Diencephalon (tissue), 2 donors: ENCODE measurements around a stretch of chr15.

DNA sequence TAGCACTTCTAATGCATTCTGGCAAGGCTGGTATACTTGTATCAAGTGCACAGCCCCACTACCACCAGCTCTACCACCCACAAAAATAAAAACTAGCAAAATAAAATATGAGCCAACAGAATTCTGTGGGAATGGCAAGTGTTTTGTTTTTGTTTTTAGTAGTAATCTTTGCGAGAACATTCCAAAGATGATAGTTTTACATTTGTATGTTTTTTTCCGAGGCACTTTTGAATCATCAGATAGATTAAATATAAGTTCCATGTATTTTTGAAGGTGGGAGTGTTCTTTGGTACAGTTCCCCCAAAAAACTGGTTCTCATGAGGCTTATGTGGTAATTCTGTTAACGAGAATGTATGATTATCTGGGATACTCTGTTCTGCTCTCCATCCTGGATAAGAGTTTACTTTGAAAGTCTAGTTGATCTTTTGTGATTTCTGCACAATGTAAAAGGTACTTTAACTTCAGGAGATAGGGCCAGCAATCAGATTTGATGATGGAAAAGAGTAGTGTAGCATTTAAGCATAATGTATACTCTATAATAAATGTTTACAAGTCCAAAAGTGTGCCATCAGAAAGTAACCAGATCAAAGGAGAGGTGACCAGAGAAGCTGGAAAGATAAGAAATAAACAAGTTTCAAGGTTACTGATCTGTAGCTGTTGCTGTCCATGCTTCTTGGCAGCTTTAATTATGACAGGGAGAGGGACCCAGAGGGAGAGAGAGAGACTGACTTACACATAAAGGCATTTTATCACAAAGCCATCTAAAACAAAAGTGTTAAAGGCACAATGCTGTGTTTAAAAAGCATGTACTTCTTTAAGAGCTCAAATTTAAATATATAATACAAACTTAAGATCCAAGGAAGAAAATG lies 130.9 kb downstream of the PGPEP1L start:
- RAMPAGE, long total RNA: no peak

DNA sequence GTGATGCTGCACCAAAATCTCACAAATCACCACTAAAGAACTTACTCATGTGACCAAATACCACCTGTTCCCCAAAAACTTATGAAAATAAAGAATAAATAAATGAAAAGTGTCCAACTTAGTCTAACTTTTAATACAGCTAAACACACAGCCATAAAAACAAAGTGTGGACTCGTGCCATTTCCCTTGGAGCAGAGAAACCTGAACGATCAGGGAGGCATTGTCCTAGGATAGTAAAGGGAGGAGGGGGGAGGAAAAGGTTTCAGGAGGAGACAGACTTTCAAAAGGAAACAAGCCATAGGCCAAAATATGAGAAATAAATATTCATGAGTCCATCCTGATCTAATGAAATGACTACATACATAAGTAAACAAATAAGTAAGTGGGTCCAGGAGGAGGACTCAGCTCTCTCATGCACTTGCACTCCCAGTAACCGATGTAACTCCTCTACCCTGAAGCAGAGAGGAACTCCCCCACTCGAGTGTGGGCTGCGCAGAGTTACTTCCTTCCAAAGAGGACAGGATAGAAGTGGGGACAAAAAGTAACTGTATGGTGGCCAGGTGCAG lies 27.4 kb downstream of the PGPEP1L start:
- RAMPAGE, long total RNA: no peak

DNA sequence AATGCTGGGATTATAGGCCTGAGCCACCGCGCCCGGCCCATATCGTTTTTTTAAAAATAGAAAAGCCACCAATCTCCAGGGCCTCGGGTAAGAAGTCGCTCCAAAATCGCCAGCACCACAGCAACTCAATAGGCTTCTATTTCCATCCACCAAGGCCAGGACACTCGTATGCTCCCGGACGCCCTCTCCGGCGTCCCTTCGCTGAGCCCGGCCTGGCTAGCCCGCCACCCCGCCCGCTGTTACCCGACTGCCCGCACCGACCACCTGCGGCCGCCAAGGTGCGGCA lies 277 bp upstream of the SYNM start:
- RAMPAGE, long total RNA: no peak

DNA sequence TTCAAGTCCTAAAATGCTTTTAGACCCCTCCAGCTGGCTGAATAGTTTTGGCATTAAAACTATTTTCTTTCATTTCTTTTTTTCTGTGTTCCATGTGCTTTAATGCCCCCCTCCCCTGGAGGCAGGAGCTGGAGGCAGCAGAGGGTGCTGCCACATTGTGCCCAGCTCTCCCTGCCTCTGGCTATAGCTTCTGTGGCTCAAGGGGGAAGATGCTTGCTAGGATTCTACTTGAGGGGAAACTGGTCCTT lies 3.9 kb downstream of the SYNM start:
- RAMPAGE, long total RNA: no peak

DNA sequence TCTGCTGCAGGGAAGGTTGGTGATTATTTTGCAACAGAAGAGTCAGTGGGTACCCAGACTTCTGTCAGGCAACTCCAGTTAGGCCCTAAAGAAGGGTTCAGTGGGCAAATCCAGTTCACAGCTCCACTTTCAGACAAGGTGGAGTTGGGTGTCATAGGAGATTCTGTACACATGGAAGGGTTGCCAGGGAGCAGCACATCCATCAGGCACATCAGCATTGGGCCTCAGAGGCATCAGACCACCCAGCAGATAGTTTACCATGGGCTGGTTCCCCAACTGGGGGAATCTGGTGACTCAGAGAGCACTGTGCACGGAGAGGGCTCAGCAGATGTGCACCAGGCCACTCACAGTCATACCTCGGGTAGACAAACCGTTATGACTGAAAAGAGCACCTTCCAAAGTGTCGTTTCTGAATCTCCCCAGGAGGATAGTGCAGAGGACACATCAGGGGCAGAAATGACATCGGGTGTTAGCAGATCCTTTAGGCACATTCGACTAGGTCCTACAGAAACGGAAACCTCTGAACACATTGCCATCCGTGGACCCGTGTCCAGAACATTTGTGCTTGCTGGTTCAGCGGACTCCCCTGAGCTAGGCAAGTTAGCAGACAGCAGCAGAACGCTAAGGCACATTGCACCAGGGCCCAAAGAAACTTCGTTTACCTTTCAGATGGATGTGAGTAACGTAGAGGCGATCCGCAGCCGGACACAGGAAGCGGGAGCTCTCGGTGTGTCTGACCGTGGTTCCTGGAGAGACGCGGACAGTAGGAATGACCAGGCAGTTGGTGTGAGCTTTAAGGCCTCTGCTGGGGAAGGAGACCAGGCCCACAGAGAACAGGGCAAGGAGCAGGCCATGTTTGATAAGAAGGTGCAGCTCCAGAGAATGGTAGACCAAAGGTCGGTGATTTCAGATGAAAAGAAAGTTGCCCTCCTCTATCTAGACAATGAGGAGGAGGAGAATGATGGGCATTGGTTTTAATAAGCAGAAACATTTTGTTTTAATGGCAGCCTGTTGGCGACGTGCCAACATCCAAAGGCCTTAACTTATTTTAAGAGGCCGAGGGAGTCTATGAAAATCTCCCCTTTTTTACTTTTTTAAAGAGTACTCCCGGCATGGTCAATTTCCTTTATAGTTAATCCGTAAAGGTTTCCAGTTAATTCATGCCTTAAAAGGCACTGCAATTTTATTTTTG lies 27.6 kb downstream of the SYNM start:
- RAMPAGE, long total RNA: no peak

DNA sequence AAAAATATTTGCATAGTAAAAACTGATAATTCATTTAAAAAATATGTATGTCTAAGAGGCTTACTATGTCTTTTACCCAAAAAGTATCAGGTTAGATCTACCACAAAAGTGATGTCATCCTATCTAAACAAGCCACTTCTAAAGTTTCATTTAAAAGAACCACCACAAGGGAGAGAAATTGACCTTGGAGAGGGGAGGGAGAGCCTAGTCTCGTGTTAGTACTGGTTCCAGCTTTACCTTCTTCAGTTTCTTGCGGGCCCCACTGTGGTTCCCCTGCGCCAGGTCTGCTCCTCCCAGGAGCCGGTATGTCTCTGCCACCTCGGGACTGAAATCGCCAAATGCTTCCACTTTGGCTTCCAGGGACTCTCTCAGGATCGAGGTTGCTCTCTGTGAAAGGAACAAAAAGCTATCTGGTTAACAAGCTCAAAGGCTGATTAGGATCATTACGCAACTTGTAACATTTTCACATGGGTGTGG lies 51.1 kb downstream of the SYNM start:
- RAMPAGE, long total RNA: no peak

GRCh38 chr15:99167007-99167840 lies 62.3 kb downstream of the SYNM start:
- RAMPAGE, long total RNA: no peak

DNA sequence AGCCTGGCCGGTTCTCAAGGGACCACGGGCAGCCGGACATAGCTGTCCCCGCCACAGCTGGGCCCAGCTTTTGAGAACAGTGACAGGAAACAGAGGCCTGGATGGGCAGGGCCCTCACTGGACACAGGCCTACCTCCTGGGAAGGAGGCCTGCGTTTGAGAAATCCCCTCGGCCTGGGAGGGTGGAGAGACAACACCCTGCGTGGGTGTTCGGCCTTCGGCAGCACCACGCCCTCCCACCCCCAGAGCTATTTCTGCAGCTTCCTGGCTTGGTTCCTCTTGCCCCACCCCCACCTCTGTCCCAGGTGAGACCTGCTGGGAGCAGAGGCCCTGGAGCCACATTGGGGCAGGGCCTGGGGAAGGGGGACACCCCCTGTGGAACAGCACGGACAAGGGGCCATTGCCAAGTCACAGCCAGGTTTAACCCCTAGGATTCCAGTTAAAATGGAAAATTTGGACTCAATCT lies 132.4 kb upstream of the MEF2A start:
- RAMPAGE, long total RNA: no peak

- RAMPAGE, long total RNA: no peak
Measured at GRCh38 chr15:99476460-99477073, 89.2 kb upstream of the MEF2A start.

DNA sequence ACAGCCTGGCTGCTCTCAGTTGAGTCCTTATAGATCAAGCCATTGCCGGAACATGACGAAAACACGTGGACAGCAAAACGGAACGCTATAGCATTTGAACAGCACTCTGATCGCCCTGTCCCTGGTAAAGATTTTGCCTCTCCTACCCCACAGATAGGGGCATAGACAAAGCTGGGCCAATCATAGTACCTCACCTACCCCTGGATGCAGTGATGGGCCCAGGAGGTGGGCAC lies 57.2 kb upstream of the MEF2A start:
- RAMPAGE, long total RNA: no peak

DNA sequence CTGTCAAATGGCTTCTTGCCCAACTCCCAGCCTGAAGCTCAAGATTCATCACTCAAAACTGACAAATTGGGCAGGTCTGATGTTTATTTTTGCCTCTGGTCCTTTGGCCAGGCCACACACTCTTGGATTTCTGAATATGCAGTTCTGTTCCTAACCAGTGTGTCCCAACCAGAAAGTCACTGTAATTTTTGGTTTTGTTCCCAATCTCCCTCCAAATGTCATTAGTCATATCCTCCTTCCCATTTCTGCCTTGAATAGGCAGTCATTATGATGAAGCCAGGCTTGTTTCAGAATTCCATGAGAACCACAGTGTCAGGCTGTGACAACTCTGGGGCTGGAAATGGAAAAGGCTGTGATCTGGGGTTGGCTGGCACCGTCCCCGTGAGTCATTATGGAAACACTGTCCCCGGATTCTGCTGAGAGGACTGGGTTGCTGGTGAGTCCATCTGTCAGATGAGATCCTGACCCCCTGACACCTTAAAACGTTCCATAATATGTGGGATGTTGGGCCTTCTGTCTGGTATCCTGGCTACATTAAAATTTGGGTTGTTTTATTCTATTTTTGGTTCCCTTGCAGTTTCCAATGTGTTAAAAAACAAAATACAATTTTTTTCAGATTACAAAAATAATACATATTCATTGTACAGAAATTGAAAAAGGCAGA lies 29.1 kb upstream of the MEF2A start:
- RAMPAGE, long total RNA: no peak

- RAMPAGE, long total RNA: no peak
Measured at GRCh38 chr15:99703580-99704149, 29.6 kb downstream of the LYSMD4 start.

- RAMPAGE, long total RNA: no peak
Measured at GRCh38 chr15:99707322-99707902, 25.8 kb downstream of the LYSMD4 start.

GRCh38 chr15:99732237-99733248 lies 694 bp downstream of the LYSMD4 start:
- RAMPAGE, long total RNA: no peak

DNA sequence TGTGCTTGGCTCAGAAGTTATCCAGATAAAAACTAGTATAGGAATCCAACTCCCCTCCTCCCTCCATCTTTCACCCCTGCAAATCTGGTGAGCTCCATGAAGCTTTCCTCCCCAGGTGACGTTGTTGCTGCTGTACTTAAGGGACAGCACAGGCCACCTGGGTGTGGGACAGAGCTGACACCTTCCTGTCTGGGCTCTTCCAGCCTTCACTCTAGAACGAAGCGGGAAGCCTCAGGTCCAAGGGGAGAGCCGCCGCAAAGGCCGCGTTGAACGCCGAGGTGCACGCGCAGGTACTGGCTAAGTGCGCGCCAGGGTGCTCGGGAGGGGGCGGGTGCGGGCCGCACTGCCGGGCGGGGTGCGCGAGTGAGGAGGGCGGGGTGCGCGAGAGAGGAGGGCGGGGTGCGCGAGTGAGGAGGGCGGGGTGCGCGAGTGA lies 192.8 kb upstream of the LYSMD4 start:
- RAMPAGE, long total RNA: no peak

DNA sequence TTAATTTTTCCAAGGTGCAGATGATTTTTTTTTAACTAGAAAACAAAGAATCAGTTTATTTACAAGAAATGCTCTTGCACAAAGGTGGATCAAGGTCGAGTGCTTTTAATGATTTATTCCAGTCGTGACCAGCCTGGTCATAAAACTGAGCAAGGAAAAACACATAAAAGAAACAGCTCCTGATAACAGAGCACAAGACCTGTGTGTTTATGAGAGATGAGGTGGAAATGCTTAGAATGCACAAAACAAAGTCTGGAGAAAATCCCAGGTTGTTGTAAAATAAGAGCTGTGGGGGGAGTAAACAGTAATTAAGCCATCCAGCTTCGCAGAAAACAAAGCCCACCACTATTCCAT lies 139.5 kb downstream of the ADAMTS17 start:
- RAMPAGE, long total RNA: no peak

GRCh38 chr15:100715869-100716237 lies 113.5 kb downstream of the ASB7 start:
- RAMPAGE, long total RNA: no peak

- RAMPAGE, long total RNA: no peak
Measured at GRCh38 chr15:100727207-100727961, 125.0 kb downstream of the ASB7 start.

- RAMPAGE, long total RNA: no peak
Measured at GRCh38 chr15:100733195-100733543, 130.8 kb downstream of the ASB7 start.

- RAMPAGE, long total RNA: no peak
Measured at GRCh38 chr15:100914616-100915530, 4.3 kb upstream of the LRRK1 start.